Aorta (tissue), 1 donor: ENCODE measurements around a stretch of chr1.

DNA sequence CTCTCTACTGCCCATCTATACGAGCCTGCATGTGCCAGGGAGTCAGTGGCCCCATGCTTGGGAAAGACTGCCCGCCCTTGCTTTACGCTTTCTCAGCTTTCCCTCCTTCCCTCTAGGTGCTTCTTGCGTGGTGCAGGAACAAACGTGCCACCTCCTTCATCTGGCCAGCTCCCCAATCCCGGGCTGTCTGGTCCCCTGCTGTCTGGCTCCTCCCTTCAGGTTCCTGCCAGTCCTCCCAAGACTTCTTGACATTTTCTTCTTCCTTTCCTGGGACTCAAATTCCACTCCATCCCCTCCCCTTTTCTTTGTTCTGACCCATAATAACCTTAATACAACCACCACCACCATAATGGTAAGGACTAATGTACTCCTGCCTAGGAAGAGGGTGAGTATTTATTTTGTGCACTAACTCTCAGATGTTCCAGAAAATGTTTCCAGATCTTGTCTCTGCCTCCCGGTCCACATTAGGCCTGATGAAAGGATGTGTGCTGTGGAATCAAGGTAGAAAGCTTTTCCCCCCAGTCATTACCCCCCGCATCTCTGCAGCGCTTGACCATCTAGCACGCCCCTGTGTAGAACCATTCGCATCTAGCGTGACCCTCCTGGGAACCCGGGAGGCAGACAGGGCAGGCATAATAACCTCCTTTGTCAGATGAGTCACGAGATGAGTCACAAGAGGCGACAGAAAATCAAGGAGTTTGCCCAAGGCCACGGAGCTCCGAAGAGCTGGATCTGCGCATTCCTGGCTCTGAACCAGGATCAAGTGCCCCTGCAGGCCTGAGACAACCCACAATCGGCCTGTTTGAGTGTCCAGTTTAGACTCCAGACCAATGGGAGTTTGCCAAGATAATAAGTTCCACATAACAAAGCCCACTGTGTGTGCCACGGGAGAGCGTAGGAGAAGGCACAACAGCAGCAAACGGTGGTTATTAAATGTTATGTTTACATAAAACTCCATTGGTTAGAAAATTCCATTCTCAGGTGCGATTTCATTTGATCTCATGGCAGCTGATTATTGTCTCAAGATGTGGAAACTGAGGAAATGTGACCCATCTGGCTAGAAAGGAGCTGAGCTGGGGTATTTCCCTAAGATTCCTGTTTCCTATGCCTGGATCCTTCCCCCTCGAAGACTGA lies 60.2 kb upstream of the NEK2 start:
- PRO-cap: no peak

DNA sequence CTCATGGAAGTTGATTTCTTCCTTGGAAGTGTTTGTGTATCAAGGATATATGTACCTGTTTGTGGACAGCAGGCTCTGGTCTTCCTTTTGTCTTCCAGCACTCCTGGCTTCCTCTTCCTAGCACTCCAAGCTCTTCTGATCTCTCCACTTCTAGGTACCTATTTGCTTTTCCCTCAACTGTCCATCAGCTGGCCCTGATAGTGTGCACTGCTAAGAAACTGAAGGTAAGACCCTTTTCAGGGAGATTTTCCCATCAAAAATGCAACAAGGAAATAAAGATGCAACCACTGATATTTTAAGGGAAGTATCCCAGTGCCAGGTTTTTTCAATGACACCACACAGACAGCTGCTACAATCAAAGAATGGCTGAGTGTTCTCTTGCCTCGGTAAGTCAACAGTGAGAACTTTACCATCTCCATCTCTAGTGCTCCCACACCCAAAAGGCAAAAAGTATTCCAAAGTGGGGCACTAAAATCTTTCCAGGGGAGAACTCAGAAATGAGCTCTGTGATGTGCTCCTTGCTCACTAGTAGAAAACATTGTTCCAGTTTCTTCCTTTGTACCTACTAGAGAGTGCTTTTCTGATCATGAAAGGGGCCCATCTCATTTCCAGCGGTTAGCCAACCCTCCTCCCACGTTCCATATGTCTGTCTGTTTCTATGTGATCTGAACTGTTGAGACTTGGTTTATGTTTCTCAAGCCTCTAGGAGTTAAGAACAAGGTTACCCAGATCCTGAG lies 67.5 kb upstream of the NEK2 start:
- PRO-cap: no peak

DNA sequence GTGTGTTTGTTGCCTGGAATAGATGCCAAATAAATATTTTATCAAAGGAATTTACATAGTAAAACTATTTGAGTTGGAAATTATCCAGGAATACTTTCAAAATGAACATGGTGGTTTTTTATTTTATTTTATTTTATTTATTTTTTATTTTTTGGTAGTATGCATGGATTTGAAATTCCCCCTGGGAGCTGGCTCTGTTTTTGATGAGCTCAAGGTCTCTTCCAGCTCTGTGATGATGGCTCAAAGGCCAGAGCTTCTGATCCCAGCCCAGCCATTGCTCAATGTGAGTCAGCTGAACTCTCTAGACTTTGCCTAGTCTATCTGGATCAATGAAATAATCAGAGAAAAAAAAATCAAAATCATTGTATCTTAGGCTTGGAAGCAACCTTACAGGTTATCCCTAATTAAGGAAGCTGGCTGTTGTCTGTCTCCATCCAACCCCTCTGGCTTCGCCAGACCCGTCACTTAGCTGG lies 90.0 kb upstream of the LPGAT1 start:
- PRO-cap: no peak

- PRO-cap: no peak
These were observed 649 bp downstream of the DTL start for GRCh38 chr1:212036159-212036634.

DNA sequence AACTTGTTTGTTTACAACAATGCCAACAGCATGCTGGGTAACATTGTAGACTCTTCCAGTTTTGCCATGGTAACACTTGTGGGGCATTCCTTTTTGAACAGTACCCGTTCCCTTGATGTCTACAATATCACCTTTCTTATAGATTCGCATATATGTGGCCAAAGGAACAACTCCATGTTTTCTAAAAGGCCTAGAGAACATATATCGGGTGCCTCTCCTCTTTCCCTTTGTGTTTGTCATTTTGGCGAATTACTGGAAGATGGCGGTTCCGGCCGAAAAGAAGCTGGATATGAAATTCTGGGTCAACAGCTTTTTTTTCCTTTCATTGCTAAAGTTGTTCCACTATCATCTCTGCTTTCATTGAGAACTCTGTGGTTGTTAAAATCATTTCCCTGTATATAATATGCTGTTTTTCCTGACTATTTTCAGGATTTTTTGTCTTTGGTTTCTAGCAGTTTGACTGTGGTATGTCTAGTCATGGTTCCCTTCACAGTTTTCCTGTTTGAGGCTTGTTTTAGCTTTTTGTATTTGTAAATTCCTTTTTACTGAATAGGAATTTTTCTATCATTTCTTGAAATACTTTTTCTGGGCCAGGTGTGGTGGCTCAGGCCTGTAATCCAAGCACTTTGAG lies 16.3 kb downstream of the DTL start:
- PRO-cap: no peak

DNA sequence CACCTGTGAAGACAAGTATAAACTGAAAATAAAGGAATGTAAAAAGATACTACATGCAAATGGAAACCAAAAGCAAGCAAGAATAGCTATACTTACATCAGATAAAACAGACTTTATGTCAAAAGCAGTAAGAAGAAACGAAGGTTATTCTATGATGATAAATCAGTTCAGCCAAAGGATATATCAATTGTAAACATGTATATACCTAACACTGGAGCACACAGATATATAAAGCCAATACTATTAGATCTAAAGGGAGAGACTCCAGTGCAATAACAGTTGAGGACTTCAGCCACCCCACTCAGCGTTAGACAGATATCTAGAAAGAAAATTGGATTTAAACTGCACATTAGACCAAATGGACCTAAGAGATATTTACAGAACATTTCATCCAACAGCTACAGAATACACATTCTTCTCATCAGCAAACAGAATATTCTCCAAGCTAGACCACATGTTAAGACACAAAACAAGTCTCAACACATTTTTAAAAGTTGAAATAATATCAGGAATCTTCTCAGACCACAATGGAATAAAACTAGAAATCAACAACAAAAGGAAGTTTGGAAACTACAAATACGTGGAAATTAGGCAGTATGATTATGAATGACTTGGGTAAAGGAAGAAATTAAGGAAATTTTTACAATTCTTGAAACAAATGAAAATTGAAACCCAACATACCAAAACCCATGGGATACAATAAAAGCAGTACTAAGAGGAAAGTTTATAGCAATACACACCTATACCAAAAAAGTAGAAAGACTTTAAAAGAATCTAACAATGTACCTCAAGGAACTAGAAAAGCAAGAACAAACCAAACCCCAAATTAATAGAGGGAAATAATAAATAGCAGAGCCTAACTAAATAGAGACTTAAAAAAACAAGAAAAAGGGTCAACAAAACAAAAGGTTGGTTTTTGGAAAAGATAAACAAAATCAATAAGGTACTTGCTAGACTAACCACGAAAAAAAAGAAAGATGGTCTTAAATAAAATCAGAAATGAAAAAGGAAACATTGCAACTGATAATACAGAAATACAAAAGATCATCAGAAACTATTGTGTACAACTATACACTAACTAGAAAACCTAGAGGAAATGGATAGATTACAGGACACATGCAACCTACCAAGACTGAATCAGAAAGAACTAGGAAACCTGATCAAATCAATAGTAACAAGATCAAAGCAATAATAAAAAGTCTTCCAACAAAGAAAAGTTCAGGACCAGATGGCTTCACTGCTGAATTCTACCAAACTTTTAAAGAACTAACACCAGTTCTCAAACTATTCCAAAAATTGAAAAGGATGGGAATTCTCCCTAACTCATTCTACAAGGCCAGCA lies 22.8 kb downstream of the DTL start:
- PRO-cap: no peak

GRCh38 chr1:212228353-212229130 lies 56.7 kb upstream of the PPP2R5A start:
- PRO-cap: no peak

GRCh38 chr1:212286857-212287260 lies 1.6 kb downstream of the PPP2R5A start:
- PRO-cap: no peak

DNA sequence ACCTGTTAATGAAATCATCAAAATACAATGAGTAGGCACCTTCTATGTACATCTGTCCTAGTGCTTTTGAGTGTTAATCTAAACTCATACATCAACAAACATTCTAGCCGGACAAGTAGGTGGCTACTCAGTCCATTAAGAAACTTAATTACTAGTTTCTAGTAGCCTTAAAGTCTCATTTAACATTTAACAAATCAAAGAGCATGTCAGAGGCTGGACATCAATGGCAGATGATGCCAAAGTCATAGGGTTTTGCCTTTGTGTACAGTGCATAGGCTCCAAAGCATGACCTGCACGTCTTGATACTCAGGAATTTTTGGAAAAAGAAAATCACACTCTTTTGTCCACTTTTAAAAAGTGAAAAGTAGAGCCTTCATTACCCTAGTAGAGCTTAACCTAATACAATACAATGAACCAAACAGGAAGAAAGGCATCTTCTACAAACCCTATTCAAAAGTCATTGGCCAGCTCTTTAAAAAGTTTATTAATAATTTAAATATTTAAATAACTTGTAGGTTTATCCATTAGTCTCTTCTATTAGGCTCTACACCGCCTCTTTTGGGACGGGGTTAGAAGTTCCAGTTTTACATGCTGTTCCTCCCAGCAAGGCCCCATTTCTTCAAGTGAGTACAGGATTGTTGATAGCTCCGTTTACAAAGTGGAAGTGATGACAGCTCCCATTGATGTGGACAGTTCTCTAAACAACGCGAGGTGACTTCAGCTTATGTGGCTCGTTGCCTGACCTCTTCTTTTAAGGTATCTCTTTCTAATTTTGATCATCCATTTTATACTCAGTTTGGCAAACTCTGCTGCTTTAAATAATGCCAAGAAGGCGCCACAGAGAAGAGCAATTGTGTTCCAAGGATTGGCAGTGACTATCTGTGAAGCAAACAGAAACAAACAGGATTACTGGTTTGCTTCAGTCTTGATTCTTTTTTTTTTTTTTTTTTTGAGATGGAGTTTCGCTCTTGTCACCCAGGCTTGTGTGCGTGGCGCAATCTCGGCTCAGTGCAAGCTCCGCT lies 49.9 kb downstream of the PACC1 start:
- PRO-cap: no peak

- PRO-cap: bidirectional peak, plus-strand start at chr1:212470370, minus-strand start at chr1:212470168
These were observed 37.3 kb downstream of the NENF start for GRCh38 chr1:212469899-212470554.

- PRO-cap: no peak
These were observed 65.8 kb upstream of the ATF3 start for GRCh38 chr1:212542653-212543290.

GRCh38 chr1:212587460-212587708 lies 21.2 kb upstream of the ATF3 start:
- PRO-cap: no peak

- PRO-cap: no peak
These were observed 28.2 kb downstream of the BATF3 start for GRCh38 chr1:212671287-212672021.

DNA sequence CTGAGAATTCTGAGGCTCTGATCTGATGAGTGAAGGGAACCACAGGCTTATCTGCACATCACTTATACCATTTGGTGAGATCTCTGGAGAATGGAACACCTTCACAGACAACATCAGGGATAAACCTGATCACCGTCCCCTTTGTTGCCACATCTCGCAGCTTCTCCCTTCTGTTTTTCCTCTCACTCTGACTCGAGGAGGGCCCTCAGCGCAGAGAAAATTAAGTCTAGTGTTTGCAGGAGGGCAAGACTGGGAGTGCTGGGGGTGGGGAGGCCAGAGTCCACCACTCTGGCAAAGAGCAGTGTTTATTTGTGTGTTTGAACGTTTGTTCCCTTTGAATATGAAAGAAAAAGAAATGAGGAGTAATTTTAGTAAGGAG lies 29.0 kb upstream of the BATF3 start:
- PRO-cap: no peak

- PRO-cap: no peak
These were observed 41.6 kb downstream of the NSL1 start for GRCh38 chr1:212749791-212750614.

DNA sequence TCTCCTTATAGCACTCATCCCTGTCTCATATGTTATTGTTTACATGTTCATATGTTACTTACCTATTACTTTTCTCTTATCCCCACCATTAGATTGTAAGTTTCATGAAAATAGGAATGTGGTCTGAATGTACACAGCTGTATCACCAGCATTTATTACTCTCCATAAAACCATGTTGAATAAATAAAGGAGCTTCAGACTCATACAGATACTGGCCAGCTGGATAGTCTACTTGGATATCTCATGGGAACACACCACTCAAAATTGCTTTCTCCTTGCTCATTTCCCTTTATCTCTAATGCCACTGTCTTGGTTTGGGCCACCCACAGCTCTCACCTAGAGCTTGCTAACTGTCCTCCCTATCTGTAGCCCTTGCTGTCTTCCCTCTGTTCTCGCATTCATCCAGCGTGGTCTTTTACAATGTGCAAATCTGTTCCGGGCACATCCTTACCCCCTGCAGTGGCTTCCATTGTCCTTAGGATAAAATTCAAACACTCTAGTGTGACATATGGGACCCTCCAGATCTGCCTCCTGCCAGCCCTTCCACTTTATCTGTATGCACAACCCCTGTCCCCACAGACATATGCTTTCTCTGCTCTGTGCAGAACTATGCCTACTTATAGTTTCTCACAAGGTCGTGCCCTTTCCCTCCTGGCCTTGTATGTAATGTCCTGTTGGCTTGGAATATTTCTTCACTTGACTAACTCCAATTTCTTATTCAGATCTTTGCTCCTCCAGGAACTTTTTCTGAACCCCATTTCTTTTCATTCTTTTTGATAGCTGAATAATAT lies 2.7 kb downstream of the FLVCR1 start:
- PRO-cap: no peak

DNA sequence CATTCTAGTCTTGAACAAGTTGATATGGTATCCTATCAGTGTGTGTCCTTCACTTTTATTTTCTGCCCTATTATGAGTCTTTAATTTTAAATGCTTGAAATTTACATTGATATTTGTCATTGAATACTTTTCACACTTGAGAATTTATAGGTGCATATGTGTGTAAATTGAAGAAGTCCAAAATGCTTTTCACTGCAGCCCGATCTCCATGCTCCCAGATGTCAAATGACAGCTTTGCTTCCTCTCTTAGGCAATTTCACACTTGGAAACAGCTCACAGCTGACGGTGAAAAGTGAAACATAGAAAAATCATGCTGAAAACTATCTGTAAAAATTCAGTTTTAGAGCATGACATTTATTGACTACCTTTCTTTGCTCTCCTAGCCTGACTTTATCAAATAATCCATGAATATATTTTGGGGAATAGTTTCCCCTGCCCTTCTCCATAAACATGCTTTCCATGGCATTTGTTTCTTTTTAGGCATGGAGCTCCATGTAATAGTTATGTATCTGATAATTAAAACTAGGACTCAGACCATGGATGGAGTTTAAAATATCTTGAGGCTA lies 196.0 kb downstream of the RPS6KC1 start:
- PRO-cap: no peak

DNA sequence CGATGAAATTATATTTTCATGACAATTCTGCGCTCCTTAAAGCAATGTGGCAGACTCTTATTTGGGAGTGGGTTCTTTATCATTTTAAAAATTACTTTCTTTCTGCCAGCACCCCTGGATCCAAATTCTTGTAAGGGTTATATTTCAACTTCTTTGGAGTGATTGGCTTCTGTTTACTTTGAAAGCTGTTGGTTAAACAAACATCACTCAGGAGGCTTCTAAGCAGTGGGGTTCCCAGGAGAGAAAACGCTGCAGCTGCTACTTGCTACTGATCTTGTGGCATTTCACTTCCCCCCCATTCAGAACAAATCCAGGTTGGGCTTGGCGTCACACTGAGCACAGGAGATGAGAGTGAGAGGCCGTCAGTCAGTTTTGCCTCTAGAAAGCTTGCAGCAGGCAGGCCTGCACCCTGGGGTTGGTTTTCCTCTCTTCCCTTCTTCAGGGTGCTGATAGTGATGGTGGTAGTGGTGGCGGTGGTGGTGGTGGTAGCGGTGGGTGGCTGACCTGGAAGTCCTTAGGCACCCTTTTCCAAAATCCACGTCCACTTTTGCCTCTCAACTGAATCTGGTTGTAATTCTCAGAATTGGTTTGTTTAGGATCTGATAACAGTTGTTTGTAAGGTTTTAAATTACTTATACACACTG lies 3.4 kb upstream of the PROX1 start:
- PRO-cap: no peak

DNA sequence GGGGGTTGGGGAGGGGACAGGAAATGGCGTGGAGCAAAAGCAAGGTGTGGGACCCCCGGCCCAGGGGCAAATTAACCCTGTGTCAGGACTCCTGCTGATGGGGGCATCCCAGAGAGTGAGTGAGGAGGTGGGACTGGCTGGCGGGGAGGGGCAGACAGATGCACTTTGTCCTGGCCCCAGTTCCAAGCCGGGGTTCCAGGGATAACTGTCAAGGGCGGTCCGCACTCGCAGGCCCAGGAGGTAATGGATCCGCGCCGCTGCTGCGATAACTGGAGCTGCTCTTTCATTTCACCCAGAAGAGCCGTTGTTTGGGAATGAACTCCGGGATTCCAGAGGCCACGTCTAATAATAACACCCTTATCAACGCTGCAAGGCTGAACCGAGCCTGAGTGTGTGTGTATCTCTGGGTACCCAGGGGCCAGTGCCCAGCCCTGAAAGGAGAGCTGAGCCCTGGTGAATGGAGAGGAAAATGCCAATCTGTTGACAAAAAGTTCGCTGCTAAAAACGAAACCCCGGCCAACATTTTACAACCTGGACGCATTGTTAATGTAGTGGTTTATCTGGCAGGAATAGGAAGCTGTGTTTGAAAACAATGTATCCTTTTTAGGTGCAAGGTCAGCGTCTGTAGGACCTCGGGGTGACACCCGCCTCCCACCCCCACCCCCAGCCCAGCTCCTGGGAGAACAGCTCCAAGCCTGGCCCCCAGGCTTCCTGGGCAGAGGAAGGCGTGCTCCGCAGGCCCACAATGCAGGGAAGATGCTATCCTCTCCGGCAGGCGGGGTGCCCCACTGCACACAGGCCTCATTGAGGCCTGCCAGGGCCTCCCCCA lies 119.7 kb downstream of the PROX1 start:
- PRO-cap: no peak

DNA sequence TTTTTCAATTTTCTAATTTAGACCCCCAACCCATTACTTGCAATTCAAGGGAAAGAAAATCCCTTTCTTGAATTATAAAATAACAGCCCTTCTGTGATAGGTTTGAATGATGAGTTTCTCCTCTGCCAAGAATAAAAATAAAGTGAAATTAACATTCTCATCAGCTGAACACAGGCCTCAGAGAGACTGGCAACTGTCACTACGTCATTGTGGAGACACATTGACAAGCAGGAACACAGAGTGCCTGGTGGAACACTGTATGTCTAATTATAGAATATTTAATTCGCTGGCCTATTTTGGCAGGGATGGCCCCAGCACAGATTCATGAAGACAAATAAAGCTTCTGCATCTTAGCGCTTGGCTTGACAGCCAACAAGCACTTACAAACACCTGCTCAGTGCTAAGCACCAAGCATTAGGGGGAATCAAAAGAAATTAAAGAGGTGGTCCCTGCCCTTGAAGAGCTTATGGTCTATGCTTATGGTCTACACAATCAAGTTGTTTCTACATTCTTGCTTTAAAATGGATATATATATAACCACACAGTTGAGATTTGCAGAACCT lies 52.0 kb upstream of the SMYD2 start:
- PRO-cap: no peak